Left lung (tissue), 1 donor: ENCODE measurements around a stretch of chr21.

- PRO-cap, result no peak
Observed at GRCh38 chr21:16419146-16419940, 689.6 kb downstream of the USP25 start.

DNA sequence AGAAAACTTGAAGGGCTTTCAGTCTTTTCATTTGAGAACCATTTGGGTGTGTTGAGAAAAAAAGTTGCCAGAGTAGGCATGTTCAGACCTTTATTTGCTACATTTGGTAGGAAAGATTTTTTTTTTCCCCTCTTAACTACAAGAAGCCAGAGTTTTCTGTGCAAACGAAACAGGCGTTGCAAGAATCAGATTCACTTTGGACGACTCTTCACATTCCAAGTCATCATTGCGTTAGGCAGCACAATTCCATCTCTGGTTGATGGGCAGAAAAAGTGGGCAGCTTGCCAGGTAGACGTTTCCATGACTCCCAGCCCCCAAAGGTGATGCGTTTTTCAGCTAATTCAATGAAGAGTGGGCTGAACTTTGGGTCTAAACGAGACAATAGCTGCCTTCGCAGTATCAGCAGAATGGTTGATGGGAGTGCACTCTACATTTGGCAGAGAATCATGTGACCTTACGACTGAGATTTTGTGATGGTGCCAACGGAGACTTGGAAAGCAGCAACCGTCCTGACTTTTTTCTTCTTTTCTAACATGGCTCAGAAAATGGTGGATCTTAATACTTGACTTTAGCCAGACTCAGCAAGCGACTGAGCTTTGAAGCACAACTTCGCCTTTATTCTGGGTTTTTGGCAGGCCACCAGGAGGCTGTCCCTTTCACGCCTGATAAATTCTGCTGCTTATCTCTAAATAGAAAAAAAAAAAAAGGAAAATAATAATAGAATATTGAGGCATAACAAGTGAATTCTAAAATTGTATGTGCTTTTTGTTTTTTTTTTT, 804.6 kb downstream of the USP25 start:
- PRO-cap, result unidirectional peak, minus-strand start at position 591 of the sequence

DNA sequence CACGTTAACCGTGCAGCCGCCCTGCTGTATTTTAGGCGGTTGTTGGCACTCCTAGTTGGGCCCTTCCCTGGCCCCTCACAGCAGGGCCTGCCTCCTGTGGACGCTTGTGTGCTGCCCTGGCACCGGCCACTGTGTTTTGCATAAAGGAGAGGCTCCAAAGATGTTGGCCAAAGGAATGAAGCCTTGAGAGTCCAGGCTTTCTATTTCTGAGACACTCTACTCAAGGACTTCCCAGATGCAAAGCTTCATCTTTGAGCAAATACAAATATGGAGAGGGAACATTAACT, 683 bp upstream of the BTG3 start:
- PRO-cap, result unidirectional peak, minus-strand start at position 79 of the sequence

GRCh38 chr21:17673182-17673594, 60.5 kb upstream of the BTG3 start:
- PRO-cap, result no peak

GRCh38 chr21:21146543-21147573, 148.6 kb downstream of the NCAM2 start:
- PRO-cap, result no peak

DNA sequence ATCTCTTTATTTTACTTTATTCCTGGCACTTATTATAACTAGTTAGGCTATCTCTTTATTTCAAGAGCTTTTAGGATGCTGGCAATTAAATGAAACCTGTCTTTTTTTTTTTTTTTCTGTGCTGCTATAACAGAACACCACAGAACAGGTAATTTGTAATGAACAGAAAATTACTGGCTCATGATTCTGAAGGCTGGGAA, 1952.1 kb downstream of the NCAM2 start:
- PRO-cap, result unidirectional peak, minus-strand start at position 112 of the sequence

- PRO-cap, result no peak
Observed at GRCh38 chr21:23856798-23857232, 1750.5 kb downstream of the MRPL39 start.

- PRO-cap, result no peak
Observed at GRCh38 chr21:25361901-25362391, 245.3 kb downstream of the MRPL39 start.

DNA sequence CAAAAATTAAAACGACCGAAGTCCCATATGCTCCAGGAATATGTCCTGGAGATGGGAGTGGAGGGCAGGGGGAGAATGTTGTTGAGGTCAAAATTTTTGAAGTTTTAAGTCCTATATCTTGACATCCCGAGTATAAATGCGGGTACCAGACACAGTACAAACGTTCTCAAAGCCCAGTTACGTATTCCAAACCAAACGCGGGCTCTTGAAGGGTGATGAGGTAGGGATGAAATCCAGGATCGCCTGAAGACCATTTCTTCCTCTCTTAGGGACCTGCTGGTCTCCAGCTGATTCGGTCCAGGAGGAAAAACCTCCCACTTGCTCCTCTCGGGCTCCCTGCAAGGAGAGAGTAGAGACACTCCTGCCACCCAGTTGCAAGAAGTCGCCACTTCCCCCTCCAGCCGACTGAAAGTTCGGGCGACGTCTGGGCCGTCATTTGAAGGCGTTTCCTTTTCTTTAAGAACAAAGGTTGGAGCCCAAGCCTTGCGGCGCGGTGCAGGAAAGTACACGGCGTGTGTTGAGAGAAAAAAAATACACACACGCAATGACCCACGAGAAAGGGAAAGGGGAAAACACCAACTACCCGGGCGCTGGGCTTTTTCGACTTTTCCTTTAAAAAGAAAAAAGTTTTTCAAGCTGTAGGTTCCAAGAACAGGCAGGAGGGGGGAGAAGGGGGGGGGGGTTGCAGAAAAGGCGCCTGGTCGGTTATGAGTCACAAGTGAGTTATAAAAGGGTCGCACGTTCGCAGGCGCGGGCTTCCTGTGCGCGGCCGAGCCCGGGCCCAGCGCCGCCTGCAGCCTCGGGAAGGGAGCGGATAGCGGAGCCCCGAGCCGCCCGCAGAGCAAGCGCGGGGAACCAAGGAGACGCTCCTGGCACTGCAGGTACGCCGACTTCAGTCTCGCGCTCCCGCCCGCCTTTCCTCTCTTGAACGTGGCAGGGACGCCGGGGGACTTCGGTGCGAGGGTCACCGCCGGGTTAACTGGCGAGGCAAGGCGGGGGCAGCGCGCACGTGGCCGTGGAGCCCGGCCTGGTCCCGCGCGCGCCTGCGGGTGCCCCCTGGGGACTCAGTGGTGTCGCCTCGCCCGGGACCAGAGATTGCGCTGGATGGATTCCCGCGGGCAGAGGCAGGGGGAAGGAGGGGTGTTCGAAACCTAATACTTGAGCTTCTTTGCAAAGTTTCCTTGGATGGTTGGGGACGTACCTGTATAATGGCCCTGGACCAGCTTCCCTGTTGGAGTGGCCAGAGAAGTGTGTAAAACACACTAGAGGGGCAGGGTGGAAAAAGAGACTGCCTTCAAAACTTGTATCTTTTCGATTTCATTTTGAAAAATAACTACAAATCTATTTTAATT, 45.4 kb downstream of the MRPL39 start:
- PRO-cap, result bidirectional peak, plus-strand start at position 465 of the sequence, minus-strand start at position 426 of the sequence; bidirectional peak, plus-strand start at position 755 of the sequence, minus-strand start at position 786 of the sequence; bidirectional peak, plus-strand start at position 939 of the sequence, minus-strand start at position 926 of the sequence; bidirectional peak, plus-strand start at position 1,038 of the sequence, minus-strand start at position 1,045 of the sequence

- PRO-cap, result unidirectional peak, plus-strand start at chr21:25734501
Observed at GRCh38 chr21:25733831-25734783, 597 bp downstream of the ATP5PF start.

DNA sequence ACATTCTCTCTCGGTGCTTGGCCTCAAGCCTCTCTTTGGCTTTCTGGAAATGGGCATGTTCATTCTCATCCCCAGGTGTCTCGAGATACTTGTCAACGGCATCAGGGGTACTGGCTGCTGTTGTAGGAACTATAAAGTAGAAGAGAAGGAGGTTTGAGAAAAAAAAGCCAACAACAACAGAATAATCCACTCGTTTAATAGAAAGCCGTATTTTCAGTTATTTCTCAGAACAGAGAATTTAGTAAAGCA, 188.3 kb downstream of the APP start:
- PRO-cap, result no peak

GRCh38 chr21:26024088-26024388, 146.5 kb downstream of the APP start:
- PRO-cap, result no peak

- PRO-cap, result no peak
Observed at GRCh38 chr21:26068480-26069298, 101.9 kb downstream of the APP start.

DNA sequence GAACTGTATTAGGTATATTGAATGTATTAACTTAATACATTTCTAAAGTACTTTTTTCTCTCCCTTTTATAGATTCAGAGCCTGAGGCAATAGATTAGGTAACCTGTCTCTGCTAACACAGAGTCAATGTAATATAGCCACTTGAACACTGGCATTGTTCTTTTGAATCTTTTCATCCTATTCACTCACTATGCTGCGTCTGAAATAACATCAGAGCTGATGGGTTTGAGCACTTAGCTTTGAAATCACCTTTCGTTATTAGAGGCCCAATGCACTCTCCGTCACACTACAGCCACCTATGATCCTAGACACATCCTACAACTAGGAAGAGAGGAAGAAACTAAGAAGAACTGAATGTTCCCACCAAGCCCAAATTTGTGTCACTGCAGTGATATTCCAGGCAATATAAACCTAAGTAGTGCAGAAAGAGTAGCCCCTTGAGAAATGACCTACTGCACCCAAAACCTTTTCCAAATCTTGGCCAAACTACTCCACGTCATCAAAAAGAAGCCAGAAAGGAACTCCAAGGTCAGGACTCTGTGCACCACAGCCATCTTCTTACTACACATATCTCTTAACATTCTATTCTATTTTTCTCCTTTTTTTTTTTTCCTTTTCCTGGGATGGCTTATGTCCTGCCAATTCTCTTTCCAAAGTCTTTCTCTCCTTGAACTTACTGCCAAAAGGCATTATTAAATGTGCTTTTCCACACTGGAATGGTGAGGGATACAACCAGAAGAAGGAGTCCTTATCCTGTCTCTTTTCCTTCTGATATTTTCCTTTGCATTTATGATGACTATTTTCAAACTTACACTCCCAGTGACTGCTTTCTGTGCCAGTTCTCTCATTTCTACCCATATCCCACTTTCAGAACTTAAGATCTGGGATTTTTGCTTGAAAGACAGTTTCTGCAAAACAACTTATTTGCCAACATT, 60.2 kb downstream of the ADAMTS1 start:
- PRO-cap, result no peak

DNA sequence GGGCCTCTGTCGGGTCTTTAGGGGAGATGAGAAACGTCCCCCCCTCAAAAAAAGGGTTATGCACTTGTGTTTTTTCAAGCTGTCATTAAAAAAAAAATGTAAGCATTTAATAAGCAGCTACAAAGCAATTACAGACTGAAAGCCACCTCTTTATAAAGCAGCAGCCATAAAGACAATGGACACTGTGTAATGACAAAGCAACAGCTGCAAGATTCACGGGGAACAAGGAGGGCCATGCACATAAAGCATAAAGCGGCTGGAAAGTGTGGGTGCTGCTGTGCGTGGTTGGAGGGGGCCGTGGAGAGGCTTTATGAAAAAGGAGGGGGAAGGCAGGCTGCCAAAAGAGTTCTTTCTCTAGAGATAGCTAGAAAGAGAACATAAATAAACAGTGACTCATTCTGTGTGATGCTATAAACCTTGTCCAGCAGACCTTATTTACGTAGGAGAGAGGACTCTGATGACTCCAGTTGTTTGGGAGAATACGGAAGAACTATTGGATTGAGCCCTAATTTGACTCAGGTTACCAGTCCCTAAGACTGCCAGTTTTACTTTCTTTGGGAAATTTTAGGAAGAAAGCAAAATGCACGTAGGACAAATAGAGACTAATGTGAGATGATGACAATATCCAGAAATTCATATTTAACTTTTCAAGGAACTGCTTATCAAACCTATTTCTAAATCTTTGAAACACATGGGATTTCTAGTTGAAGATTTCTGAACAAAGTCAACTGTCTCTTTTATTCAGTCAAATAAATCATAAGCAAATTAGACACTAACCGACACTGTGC, 49.2 kb downstream of the ADAMTS1 start:
- PRO-cap, result no peak

DNA sequence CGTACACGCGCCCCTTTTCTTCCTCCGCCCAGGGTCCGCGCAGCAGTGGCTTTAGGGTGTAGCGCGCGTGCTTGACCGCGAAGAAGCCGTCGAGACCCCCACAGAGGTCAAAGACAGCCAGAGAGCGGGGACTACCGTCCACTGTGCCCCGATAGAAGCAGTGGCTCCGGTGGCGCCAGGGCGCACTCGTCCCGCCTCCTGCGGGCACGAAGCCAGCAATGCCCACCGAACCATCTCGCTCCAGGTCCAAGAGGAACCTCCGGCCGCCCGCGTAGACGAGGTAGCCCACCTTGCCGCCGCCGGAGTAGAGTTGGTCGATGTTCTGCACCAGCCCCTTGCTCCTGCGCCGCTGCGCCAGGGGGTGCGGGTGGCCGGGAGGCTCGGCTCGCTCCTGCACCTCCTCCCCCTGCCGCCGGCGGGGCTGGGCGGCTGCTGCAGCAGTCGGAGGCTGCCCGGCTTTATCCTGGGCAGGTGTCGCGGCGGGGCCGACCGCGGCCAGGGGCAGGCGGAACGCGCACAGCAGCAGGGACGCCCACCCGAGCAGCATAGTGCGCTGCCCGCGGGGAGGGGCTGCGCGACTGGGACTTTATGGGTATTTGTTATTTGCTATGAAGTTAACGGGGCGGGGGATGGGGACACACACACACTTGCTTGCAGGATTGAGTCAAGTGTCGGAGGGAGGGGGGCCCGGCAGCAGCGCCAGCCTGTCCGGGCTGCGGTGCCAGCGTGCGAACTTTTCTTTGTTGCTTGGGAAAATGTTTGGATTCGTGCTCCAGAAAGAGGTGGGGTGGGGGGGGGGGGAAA, 841 bp downstream of the ADAMTS5 start:
- PRO-cap, result no peak

DNA sequence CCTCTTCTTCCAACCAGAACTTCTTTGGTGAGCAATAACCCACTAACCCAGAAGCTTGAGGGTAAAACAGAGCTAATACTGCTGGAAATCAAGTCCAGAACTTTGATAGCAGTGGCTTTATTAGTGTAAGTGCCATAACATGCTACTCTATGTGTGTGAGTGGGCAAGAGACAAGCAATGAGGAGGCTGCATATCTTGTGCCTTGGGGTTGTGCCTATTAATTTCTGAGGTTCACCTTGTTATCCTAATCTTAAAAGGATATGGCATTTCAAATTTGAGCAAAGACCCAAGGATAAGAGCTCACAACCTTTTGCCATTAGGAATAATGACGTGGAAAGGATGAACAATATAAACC, 481.5 kb upstream of the ADAMTS5 start:
- PRO-cap, result no peak

GRCh38 chr21:27531913-27532522, 565.1 kb upstream of the ADAMTS5 start:
- PRO-cap, result no peak

DNA sequence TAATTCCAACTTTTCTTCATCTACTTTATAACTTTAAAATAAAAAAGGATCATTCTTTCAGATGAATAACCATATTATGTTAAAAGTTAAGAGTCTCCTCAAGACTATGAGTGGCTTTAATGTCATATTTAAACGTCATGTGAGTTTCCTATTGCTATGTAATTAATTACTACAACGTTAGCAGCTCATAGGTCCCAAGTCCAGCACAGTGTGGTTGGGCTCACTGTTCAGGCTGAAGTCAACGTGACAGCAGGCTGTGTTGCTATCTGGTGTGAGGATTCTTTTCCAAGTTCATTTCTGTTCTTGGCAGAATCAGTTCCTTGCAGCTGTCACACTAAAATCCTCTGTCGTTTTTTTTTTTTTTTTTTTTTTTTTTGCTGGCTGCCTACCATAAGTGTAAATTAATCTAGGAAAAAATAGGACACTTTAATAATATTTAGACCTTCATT, 785.9 kb downstream of the N6AMT1 start:
- PRO-cap, result no peak

- PRO-cap, result no peak
Observed at GRCh38 chr21:28142794-28143033, 742.5 kb downstream of the N6AMT1 start.